ENCODE measurements around a stretch of chr2.

GRCh38 chr2:69436467-69437245, 579 bp downstream of the NFU1 start:
- CAGE, long polyA plus RNA = no peak
- RRBS = 1% methylated on average over 8 of the region's 22 CpGs

DNA sequence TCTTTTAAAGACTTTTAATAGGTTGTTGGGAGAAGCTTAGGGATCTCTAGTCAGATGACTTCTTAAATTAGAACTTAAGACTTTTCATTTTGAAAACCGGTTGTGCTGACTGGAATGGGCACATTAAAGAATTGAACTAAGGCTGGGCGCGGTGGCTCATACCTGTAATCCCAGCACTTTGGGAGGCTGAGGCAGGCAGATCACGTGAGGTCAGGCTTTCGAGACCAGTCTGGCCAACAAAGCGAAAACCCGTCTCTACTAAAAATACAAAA, 8.8 kb upstream of the AAK1 start:
- CAGE, long polyA plus RNA = no peak
- RRBS = no CpG with 5 or more reads among the region's 7 CpGs

- CAGE, long polyA plus RNA = no peak
- RRBS = no CpG with 5 or more reads among the region's 3 CpGs
These were observed 2.6 kb downstream of the ANXA4 start for GRCh38 chr2:69744544-69745018.

- CAGE, long polyA plus RNA = no peak
- RRBS = no CpG with 5 or more reads among the region's 4 CpGs
These were observed 3.0 kb downstream of the MXD1 start for GRCh38 chr2:69917709-69918529.

DNA sequence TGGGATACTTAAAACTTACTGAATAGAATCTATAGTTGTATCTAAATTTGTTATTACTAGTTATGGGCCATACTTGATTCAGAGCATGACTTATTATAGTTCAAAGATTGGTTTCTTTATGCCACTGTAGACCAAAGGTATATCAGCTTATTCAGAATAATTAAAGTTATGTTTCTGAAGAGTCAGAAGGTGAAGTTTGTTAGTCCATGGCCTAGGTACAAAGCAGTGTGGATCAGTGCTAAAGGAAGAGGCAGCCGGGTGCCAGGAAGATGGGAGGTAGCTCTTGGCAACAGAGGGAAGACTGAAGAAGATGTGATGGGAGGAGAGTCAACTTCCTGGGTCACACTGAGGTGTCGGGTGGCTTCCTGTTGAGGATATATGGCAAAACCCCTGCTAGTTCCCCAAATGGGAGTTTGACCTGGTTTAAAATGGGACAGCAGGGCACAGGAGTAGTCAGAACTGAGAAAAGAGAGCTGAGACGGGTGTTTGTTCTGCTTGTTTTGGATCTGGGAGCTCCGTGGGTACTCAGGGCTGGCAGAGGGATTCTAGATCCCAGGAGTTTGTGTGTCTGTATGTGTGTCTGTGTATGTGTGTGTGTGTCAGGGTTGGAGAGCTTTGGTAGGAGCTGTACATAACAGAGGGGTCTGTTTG, 16.9 kb downstream of the MXD1 start:
- CAGE, long polyA plus RNA = no peak
- RRBS = no CpG with 5 or more reads among the region's 4 CpGs

GRCh38 chr2:69964231-69965029, 3.0 kb upstream of the ASPRV1 start:
- CAGE, long polyA plus RNA = no peak
- RRBS = no CpG with 5 or more reads among the region's 10 CpGs

GRCh38 chr2:69978389-69978957, 17.0 kb upstream of the ASPRV1 start:
- CAGE, long polyA plus RNA = no peak
- RRBS = 83% methylated on average over 5 of the region's 15 CpGs

GRCh38 chr2:70132112-70133230, 45.2 kb downstream of the PCBP1 start:
- CAGE, long polyA plus RNA = start-site peak on the minus strand at chr2:70132882-70132933, 11 and 6 reads in 2 replicates
- RRBS = no CpG with 5 or more reads among the region's 8 CpGs

- CAGE, long polyA plus RNA = no peak
- RRBS = no CpG with 5 or more reads among the region's 22 CpGs
These were observed 48.0 kb downstream of the C2orf42 start for GRCh38 chr2:70142858-70143170.

DNA sequence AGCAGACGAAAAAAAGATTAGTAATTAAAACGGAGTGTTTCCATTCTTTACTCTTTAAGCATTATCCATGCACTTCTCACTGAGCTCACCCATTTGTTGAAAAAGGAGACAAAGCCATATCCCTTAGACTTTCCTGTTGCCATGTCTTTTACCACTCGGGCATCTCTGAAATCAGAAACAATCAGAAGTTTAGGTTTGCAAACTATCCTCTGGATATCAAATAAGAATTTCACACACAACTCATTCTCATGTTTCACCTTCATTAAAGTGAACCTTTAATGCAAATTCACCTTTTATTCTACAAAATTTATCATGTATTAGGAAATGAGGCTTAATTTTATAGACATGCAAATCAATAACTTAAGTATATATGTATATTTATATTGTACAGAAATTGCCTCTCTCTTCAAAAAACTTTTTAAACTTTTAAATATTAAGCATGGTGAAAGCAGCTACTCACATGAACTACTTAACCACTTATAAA, 23.9 kb downstream of the TIA1 start:
- CAGE, long polyA plus RNA = no peak
- RRBS = no CpG with 5 or more reads among the region's 3 CpGs

GRCh38 chr2:71224458-71224757, 2.5 kb downstream of the PAIP2B start:
- CAGE, long polyA plus RNA = no peak
- RRBS = no CpG with 5 or more reads among the region's 1 CpG

- CAGE, long polyA plus RNA = no peak
- RRBS = no CpG with 5 or more reads among the region's 4 CpGs
These were observed 39.7 kb upstream of the DYSF start for GRCh38 chr2:71426367-71427688.

GRCh38 chr2:71453243-71454303, 12.9 kb upstream of the DYSF start:
- CAGE, long polyA plus RNA = no peak
- RRBS = 3% methylated on average over 19 of the region's 69 CpGs

GRCh38 chr2:71455223-71456217, 11.0 kb upstream of the DYSF start:
- CAGE, long polyA plus RNA = no peak
- RRBS = no CpG with 5 or more reads among the region's 7 CpGs

- CAGE, long polyA plus RNA = no peak
- RRBS = no CpG with 5 or more reads among the region's 22 CpGs
These were observed 89.4 kb downstream of the DYSF start for GRCh38 chr2:71555669-71556483.

DNA sequence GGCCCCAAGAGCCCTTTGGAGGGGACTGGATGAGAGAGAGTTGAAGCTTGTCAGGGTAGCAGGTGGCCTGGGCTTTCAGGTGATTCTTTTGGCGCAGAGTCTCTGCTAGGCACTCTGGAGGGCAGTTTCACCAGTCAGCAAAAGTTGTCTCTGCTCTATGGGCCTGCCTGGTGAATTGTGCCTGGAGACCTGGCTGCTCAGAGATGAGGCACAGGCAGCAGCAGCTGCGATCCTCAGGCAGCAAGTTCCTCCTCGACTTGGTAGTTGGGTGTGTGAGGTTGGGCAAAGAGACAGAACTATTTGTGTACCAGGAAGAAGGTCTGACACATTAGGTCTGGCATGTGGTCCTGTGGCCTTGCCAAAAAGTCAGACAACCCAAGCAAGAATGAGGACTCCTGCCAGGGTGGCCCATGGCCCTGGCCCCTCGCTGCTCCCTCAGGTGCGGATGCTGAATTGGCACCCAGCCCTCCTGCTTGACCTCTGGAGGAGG, 179.4 kb downstream of the DYSF start:
- CAGE, long polyA plus RNA = no peak
- RRBS = no CpG with 5 or more reads among the region's 5 CpGs

DNA sequence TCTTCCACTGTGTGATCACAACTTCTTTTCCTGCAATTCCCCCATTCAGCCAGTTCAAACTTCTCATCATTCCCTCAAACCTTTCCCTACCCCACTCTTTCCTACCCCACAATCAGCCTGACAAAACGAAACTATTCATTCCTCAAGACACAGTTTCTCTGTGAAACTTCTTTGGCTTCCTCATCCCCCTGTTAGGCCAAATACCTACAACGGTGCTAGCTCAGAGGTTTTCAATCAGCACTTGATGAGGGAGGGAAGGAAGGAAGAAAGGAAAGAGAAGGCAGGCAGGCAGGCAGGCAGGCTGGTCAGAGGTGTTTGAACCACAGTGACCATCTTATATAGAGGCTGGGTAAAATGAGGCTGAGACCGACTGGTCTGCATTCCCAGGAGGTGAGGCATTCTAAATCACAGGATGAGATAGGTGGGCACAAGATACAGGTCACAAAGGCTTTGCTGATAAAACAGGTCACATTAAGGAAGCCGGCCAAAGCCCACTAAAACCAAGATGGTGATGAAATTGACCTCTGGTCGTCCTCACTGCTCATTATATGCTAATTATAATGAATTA, 59.4 kb downstream of the CYP26B1 start:
- CAGE, long polyA plus RNA = no peak
- RRBS = no CpG with 5 or more reads among the region's 5 CpGs

DNA sequence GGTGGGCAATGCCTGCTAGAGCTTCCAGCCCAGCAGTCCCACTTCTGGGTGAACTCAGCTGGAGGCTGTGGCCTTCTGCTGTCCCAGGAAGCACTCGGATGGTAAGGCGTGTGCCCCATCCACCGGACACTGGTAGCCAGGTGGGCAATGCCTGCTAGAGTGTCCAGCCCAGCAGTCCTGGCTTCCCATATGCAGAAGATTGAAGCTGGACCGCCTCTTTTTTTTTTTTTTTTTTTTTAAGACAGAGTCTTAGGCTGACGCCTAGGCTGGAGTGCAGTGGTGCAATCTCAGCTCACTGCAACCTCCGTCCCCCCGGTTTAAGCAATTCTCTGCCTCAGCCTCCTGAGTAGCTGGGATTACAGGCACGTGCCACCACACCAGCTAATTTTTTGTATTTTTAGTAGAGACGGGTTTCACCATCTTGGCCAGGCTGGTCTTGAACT, 86.2 kb upstream of the CYP26B1 start:
- CAGE, long polyA plus RNA = no peak
- RRBS = no CpG with 5 or more reads among the region's 9 CpGs

GRCh38 chr2:72298721-72299491, 151.2 kb upstream of the CYP26B1 start:
- CAGE, long polyA plus RNA = no peak
- RRBS = no CpG with 5 or more reads among the region's 9 CpGs

GRCh38 chr2:72919793-72920088, 2.4 kb downstream of the EMX1 start:
- CAGE, long polyA plus RNA = no peak
- RRBS = no CpG with 5 or more reads among the region's 18 CpGs